H9 (cell line): ENCODE data around the gene ZNF280D.

- PRO-cap, result unidirectional peak, plus-strand start at chr15:52295068; bidirectional peak, plus-strand start at chr15:52295362, minus-strand start at chr15:52295275
Observed at GRCh38 chr15:52294733-52295431, 722 bp downstream of the MYO5C start.

DNA sequence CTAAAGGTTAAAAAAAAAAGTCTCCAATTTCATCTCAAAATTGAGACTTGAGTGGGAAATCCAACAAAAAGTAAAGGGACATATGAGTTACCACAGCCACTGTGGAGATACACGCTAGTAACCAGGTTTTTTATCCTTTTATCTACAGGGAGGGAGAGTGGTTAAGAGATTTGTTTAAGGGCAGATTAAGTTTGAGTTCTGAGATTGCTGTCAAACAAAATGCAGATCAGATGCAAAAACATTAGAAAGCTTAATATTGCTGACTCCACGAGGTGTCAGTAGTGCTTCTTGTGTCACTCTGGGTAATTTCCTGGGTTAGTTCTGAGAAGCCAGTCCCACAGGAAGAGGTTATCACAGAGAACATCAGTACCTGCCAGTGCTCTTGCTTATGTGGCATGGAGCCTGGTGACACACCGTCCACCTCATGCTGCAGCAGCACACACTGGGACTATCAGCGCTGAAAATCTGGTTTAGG, 35.8 kb upstream of the MYO5C start:
- PRO-cap, result no peak

- PRO-cap, result no peak
Observed at GRCh38 chr15:52548832-52550050, 19.6 kb downstream of the ARPP19 start.

DNA sequence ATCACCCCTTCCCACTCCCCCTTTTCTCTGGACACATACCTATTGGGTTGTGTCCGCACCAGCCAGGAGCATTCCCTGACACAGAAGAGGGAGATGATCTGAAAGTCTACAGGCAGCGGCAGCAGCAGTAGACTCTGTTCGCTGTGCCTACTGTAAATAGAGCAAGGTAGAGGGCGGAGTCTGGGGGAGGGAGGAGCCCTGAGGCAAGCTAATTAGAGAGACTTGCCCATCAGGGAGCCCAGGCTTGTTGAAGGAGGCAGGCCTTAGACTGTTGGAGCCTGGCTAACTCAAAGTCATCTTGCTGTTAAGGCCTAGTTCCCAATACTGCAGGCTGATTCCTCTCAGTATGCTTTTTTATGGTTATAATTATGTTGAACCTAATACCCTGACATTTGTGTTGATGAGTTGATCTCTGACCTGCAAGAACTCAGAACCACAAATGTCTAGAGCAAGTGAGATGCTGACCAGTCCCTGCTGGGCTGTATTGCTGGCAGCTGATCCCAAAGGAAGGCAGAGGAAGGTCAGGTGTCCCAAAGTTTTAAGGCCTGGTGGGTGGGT, 30.6 kb upstream of the ATOSA start:
- PRO-cap, result bidirectional peak, plus-strand start at position 229 of the sequence, minus-strand start at position 129 of the sequence

- PRO-cap, result no peak
Observed at GRCh38 chr15:53420950-53421256, 338.6 kb downstream of the WDR72 start.

DNA sequence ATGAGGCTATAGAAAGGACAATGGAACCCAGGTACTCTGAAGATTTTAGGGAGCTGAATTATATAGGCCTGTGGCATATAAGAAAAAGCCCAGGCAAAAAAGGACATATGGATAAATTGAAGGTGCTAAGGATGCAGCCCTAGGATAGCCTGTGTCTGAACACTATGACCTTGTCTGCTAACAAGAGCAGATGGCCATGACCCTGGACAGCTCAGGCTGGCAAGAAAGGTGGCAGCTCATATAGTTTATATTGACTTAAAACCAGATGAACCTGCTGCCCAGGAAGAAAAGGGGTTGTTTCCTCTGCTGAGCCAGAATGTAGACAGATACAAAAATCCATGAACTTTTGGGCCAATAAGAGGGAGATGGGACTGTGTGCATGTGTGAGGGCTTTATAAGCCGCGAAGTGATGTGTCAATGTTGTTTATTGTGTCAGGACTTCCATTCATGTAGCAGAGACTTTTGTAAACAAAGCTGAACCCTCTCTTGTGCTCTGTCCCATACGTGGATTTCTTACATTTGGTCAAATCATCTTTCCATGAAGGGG, 321.4 kb downstream of the WDR72 start:
- PRO-cap, result no peak

DNA sequence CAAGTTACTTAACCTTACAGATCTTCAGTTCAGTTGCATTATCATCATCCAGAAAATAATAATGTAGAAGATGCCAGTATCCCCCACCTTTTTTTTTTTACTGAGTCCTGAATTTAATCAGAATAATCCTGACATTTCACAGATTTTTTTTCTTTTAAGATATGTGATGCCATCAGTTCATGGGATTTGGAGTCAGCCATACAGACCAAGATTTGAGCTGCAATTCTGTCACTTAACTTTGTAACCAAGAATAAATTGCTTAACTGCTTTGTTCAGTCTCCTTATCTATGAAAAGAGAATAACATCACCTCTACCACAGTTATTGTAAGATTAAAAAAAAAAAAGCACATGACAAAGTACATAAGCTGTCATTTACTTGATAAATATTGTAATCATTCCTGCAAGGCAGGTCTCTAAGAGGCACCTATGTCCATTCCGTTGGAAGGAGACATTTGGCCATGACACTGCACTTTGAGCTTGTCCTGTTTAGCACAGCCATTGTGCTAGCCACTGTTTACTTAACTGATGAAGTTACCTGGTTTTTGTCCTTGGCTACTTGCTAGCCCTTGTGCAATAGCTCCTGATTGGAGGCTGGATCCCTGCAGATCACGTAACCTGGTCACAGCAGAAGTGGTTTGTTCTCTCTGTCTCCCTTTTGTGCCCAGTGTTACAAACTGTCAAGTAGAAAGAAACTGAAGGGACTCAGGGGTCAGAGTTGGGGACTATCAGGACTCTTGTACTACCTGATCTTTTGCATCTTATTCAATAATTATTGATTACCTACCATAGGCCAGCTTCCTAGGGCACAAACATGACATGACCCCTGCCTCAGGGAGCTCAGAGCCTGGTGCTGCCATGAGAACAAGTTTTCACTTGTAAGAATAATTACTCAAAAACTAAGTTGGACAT, 306.0 kb downstream of the WDR72 start:
- PRO-cap, result no peak

DNA sequence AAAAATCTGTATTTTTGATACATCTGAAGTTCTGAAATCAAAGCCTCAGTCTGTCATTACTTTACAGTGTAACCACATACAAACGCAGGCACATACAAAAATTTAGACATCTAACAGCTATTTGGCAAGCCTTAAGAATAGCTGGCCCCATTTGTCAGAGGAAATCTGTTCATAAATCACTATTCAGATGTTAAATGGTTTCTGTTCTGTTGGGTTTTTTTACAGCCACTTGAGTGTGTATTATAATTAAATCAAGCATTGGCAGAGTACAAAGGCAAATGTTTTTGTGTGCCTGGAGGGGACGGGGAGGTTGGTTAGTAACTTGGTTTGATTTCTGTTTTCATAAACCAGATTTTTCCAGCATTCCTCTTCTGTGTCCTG, 24.1 kb downstream of the PIGB start:
- PRO-cap, result no peak

GRCh38 chr15:55544735-55545434, 36.9 kb upstream of the DNAAF4 start:
- PRO-cap, result no peak

DNA sequence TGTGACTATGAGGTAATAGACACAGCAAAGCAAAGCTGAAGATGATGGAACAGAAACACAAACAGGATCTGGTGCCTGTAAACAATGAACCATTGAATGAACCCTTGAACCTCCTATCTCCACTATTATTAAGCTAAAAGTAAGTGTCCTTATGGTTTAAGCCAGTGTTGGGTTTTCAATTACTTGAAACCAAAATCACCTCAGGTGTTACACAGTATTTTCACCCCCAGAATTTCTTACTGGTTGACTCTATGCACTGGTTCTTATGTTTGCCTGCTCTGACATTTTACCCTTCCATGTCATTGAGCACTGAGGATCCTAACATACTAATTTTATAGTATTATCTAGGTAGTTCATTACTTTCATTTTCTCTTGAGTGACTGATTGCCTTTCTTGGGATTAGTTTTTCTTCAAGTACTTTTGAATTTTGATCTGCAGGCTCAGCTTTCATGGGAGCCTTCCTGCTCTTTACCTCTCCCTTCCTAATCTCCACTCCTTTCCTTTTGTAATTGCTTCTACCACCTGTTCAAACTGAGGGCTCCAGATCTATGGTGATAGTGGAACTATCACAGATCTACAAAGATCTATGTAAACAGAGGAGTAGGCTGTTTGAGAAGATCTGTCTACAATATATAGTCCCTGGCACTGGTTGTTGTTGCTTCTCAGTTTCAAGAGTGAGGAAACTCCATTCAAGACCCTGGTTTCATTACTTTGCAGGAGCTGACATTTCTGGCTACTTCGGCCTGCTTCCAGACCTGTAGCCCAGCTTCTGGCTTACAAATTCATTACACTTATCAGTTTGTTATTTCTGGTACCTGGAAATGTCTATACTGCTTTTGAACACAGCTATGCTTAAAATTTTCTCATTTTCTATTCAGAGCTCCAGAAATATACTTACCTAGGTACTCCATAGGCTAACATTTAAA, 96.2 kb upstream of the NEDD4 start:
- PRO-cap, result no peak

DNA sequence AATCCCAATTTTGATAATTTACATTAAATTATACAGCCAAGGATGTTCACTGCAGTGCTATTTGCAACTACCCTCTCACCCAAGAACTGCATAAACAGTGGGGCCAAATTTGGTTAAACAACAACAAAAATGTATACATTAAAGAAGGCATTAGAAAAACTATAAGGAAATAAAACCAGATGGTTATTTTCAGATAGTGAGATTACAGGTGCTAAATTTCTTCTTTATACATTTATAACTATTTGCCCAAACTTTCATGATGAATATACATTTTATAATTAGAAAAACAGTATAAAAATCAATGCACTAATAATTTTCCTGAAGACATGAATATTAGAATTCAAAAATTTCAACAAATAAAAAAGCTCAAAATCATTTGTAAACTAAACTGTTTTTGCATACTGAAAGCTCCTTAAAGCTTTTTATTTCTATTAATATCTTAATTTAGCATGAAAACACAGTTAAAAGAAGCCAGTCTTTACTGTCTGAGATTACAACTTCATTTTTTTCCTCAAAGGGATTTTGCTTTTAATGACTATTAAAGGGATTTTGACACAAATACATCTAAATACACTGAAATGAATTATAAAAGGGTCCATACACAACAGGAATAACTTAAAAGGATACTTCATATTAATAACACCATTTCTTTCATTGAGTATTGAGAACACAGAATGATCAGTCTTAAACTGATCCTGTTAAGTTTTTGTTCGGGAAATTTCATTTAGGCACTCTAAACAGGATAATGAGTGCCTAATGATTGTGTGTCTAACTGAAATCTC, 110.6 kb downstream of the RFX7 start:
- PRO-cap, result no peak

DNA sequence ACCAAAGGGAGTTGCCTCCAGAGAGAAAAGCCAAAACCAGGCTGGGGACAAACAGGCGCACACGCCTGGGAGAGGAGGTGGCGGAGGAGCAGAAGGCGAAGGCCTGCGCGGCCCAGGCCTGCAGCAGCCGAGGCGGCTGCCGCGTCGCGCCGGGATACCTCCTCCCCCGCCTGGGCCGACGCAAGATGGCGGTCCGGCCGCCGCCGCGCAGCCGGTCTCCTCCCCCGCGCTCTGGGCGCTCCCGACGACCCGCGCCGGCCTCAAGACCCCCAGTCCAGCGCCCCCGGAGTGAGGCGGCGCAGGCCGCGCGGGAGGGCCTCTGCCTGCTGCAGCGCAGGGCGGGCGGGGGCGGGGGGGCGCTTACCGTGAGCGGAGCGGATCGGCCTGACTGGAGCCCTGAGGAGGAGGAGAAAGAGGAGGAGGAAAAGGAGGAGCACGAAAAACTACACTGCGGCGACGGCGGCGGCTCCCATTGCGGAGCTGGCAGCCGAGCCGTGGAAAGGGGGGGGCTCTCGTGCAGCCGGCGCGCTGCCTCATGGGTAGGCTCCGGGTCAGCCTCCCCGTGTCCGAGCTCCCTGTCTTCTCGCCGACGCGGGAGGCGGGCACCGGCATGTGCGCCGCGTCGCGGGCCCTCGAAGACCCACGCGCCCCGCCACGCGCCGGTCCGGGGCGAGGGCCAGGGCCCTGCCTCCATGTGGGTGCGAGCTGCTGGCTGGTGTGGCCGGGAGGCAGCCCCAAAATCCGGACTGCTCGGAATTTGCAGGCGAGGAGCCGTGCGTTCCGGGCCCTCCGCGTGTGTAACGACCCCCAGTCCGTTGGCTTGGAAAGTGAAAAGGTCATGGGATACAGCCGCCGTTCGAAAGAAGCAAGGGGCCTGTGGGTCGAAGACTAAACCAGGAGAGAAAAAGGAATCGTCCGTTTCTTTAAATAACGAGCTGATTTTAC, at the start of gene ZNF280D:
Gene ZNF280D, minus strand, starts transcription at position 416 of the 945 bp plus-strand sequence.
- PRO-cap, result bidirectional peak, plus-strand start at position 33 of the sequence, minus-strand start at position 105 of the sequence; bidirectional peak, plus-strand start at position 272 of the sequence, minus-strand start at position 187 of the sequence; bidirectional peak, plus-strand start at position 472 of the sequence, minus-strand start at position 416 of the sequence

GRCh38 chr15:56806200-56806524, 72.9 kb upstream of the ZNF280D start:
- PRO-cap, result no peak

GRCh38 chr15:56918956-56919375, 522 bp downstream of the TCF12 start:
- PRO-cap, result bidirectional peak, plus-strand start at chr15:56919184, minus-strand start at chr15:56919219; bidirectional peak, plus-strand start at chr15:56919355, minus-strand start at chr15:56919299

GRCh38 chr15:56949249-56949834, 30.9 kb downstream of the TCF12 start:
- PRO-cap, result no peak

DNA sequence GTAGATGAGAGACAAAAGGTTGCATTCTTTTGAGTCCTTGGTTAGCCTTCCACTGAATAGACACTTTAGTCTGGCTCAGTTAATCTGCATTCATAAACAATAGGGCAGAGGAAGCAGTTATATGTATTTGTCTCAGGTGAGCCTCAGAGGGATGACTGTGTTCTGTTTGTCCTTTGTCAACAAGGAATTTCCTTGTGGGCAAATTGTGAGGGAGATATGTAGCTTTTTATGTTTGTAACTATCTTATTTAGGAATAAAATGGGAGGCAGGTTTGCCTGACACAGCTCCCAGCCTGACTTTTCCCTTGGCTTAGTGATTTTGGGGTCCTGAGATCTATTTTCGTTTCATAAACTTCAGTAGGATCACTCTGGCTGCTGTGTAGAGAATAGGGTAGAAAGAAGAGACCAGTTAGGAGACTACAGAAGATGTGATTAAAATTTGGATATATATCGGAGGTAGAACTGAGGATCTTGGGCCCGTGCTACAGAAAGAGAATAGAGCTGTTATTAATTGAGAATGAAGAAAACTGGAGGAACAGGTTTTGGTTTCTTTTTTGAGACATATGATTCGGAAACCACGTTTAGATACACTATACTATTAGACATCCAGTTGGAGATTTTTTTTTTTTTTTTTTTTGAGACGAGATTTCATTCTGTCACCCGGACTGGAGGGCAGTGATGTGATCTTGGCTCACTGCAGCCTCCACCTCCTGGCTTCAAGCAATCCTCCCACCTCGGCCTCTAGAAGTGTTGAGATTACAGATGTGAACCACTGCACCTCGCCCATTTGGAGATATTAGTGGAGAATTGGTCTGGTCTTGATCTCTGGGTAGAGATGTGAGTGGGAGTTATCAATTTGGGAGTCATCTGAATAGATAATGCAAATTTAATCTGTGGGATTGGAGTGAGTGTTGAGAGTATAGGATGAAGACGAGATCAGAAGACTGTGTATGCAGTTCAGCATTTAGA, 50.8 kb downstream of the TCF12 start:
- PRO-cap, result no peak

DNA sequence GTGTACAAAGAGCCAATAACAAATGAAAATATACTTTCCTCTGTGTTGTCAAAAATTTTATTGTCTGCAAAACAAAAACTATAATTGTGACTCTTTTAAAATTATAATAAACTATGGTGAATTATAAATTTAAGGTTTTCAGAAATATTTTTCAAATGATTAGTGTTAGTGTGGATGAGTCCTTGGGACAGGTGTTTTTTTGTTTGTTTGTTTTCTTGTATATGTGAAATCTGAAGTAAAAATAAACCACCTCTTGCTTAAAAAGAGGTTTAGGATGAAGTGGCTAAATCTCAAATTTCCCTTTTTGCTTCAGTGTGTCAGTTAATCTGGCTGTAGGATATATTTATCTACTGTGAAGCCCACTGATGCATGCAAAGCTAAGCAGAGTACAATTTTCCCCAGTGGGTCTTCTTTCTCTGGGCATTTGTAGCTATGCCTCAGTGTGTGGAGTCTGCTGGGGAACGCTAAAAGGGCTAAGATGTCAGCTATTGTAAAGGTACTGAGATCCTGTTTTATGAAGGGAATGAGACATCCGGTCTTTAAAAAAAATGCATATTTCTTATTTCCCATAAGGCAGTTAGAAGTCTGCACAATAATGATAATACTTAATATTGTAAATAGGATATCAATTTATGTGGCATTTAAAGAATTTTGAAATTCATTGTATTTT, 190.5 kb downstream of the TCF12 start:
- PRO-cap, result no peak

GRCh38 chr15:57141552-57142137, 223.2 kb downstream of the TCF12 start:
- PRO-cap, result no peak

DNA sequence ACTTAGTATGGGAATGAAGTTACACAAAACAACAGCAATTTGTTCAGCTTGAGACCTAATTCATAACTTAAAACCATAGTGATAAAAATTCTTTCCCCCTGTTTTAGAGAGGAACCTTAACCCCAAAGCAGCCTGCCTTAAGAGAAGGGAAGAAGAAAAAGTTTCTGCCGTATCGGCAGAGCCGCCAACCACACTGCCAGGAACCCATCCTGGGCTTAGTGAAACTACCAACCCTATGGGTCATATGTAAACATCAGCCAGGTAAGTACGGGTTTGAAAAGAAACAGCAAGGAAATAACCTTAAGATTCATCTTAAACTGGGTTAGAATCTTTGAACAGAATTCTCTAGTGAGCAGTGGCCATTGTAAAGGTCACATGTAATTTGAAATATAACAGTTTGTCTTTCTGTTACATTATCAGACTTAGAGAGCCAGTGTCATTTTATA, 93.9 kb upstream of the CGNL1 start:
- PRO-cap, result no peak

GRCh38 chr15:57306712-57307346, 69.5 kb upstream of the CGNL1 start:
- PRO-cap, result bidirectional peak, plus-strand start at chr15:57306851, minus-strand start at chr15:57306784; unidirectional peak, minus-strand start at chr15:57307120